ENCODE data around the gene SLC9A4.

DNA sequence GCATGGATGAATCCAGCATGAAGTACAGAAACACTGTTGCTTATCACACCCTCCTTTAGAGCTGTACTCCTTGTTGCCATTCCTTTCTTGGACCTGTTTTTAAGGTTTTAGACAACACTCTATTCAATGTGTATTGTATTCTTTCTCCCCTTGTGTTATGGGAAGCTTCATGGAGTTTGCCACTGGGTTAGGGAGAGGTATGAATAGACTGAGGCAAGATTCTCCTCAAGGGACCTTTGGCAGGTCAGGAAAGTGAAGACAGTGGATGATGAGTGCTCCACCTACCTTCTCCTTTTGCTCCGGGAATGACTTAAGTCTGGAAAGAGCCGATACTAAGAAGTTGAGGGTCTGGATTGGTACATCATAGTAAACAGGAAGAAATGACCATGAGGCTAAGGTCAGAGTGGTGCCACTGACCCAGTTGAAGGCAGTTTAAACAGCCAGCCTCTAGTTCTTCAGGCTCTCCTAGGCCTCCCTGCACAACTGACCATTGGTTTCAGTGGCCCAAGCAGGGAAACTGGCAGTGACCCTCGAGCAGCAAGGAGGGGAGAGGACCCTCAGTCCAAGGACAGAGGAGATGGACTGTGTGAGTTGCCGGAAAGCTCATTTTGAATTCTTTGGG, 119.0 kb downstream of the MAP4K4 start:
- PRO-cap: no peak

DNA sequence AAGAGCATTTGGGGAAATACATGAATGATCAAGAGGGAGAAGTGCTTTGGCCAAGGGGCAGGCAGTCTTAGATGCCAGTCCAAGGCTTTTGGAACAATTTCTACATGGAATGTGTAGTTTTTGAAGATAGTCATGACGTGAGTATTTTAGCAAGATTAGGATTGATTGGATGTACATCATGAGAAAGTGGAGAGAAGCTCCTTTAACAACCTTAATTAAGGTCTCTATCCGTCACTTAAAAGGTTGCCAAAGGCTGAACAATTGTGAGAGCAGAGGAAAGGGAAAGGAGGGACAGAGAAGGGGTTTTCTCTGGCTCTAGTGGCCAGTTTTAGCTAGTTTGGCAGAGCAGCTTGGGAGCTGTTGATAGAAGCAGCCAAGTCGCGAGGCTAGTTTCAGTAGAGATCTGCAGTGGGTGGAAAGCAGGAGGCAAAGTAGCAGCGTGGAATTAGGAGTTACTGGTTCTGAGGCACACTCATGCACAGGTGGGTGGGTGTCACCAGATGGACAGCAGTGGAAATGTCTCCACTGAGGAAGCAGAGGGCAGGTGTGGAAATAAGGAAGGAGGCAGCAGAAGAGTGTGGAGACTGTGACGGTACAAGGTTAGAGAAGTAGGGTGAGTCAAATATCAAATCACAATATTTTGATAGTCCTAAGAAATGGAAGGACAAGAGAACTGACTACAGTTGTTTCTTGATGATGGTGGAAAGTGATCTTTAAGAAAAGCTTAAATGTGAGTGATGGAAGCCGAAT, 115.8 kb upstream of the IL1R2 start:
- PRO-cap: no peak

DNA sequence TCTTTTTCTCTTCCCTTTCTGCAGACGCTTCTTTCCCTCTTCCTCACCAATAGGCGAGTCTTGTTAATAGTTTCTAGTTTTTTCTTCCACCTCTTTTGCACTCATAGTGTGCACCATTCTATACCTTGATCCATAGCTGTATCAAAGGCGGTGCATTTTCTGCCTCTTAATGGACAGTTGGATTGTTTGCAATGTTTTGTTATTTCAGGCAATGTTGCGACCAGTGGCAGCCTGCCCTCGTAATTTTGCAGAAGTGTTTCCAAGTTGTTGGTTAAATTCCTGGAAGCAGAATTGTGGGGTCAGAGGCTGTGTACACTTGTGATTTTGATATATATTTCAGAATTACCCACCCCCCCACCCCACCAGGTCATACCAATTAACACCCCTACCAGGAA, 32.5 kb upstream of the IL1R1 start:
- PRO-cap: no peak

- PRO-cap: bidirectional peak, plus-strand start at chr2:102142300, minus-strand start at chr2:102142158
Measured at GRCh38 chr2:102142029-102142186, 638 bp upstream of the IL1R1 start.

GRCh38 chr2:102144135-102144433, 1.5 kb downstream of the IL1R1 start:
- PRO-cap: unidirectional peak, minus-strand start at chr2:102144347

DNA sequence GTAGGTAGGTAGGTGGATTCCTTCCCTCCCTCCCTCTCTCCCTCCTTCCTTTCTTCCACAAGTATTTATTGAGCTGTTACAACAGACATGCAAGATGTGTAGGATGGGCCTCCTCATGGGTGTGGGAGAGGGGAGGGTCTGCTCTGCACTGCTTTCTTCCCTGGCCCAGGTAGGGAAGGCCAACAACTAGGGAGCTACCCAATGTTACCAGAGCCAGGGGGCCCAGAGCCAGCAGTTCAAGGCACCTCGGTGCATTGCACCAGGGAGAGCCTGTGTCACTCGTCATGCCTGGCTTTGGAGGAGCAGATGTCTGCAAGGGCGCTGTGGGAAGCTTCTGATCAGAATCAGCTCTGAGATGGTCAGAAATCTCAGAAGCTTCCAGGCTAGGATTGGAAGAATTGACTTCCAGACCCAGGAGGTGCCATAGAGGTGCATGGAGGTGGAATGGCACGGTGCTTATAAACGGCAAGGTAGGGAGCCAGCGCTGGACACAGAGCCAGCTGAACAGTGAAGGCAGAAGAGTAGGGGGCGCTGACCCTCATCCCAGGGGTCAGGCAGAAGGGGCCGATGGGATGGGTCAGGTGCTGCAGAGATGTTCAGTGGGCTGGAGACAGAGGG, 9.0 kb downstream of the IL1R1 start:
- PRO-cap: no peak

- PRO-cap: unidirectional peak, minus-strand start at chr2:102251769
Measured at GRCh38 chr2:102251485-102252081, 59.8 kb upstream of the IL1RL1 start.

DNA sequence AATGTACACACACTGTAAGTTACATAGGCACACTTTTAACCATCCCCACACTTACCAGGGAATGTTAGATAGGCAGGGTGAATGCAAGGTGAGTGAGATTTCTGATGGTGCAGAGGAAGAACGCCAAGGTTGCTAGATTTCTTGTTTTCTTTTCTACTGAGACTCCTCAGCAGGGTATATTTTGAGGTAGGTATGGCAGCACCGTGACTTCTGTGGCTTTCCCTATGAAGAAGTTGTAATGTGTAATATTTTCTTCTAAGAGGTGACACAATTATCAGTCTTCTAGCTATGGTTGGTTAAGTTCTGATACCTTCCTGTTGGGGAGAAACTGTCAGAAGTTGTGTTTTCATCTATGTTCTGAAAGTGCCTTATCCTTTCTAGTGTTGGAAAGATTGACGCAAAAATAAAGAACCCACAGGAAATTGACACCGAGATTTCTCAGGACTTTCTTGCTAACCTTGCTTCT, 11.7 kb downstream of the IL18R1 start:
- PRO-cap: bidirectional peak, plus-strand start outside the sequence, minus-strand start at position 212 of the sequence

GRCh38 chr2:102473041-102473544, at the start of gene SLC9A4:
SLC9A4 (plus strand) TSS chr2:102473226.
- PRO-cap: no peak

GRCh38 chr2:102715071-102715818, 21.4 kb downstream of the MFSD9 start:
- PRO-cap: no peak

DNA sequence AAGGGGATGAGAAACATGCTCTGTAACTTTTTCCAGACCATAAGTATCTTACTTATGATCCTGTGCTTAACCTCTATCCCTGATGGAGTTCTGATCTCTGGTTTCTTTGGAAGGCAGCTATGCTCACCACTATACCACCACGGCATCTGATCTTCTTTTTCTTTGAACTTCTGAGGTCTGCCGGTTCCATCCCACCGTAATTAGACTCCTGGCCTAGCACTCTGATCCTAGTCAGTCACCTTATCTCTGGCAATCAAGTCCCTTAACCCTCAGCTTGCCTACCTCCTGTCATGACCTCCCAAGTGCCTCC, 12.8 kb downstream of the MFSD9 start:
- PRO-cap: no peak

- PRO-cap: no peak
Measured at GRCh38 chr2:102764113-102764478, 2.3 kb downstream of the TMEM182 start.

DNA sequence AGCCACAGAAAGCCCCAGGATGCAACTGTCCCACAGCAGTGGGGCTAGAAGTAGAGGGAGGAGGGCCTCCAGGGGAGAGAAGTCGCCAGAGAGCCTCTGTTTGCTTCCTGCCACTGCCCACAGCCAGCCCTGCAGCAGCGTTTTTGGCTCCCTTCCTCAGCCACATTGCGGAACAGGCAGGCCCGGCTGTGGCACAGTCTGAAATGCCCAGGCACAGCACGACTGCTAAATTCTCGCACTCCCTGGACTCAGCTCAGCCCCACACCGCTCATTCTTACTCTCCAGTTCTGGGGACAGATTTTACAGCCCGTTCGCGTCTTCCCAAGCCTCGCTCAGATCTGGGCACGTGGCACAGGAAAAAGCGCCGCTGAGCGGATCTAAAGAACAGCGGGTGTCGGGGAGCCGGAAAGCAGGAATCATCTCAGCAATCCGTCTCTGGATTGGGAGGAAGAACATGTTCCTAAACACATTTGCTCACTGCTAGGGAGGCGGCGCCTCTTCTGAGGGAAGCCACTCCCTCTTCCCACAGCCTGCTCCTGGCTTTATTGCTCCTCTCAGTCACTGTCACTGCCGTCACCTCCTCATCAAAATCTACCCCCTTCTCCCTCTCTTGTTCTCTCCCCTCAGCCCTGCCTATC, 98.5 kb upstream of the POU3F3 start:
- PRO-cap: no peak

- PRO-cap: no peak
Measured at GRCh38 chr2:104758356-104758826, 95.5 kb upstream of the POU3F3 start.

DNA sequence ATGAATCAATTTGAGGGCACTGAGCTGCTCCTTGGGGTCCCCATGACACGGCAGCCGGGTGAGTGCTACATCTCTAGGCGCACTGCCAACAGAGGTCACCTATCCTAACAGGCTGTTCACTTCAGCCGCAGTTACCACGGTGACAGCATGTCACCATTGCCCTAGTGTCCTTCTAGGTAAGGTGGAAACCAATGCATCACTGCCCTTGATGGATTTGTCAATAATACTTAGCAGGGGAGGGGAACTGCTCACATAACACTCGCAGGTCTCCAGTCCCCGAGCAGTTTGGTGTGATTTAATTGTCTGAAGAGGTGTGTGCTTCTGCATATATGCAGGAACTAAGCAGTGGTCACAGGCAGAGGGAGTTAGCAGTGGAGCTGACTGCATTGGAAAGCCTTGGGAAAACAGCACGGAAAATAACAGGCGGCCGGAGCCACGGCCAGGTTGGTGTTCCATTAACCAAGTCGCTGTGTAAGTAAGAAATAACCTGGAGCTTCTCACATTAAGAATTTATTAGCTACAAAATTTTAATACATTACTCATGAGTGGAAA, 47.5 kb downstream of the POU3F3 start:
- PRO-cap: no peak

- PRO-cap: bidirectional peak, plus-strand start at chr2:105143916, minus-strand start at chr2:105143785
Measured at GRCh38 chr2:105143281-105144260, 98.0 kb upstream of the GPR45 start.

DNA sequence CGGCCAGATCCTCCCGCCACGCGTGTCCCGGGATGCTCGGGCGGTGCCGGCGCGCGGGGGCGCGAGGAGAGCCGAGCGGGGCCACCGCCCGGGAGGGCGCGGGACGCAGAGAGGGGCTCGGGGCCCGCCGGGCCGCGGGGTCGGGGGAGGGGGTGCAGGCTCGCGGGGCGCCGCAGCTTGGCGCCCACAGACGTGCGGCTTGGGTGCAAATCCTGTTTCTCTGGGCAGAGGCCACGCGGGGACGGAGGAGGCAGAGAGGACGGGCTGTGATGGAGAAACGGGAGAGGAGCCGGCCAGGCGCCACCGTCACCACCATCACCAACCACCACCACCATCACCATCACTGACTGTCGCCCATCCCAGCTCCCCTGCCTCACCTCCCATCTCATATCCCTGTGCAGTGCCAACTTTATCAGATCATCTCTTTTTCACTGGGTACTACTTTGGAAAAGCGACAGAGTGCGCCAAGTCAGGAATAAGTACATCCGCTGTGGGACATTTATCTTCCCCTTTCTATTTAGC, 97.2 kb upstream of the GPR45 start:
- PRO-cap: no peak

DNA sequence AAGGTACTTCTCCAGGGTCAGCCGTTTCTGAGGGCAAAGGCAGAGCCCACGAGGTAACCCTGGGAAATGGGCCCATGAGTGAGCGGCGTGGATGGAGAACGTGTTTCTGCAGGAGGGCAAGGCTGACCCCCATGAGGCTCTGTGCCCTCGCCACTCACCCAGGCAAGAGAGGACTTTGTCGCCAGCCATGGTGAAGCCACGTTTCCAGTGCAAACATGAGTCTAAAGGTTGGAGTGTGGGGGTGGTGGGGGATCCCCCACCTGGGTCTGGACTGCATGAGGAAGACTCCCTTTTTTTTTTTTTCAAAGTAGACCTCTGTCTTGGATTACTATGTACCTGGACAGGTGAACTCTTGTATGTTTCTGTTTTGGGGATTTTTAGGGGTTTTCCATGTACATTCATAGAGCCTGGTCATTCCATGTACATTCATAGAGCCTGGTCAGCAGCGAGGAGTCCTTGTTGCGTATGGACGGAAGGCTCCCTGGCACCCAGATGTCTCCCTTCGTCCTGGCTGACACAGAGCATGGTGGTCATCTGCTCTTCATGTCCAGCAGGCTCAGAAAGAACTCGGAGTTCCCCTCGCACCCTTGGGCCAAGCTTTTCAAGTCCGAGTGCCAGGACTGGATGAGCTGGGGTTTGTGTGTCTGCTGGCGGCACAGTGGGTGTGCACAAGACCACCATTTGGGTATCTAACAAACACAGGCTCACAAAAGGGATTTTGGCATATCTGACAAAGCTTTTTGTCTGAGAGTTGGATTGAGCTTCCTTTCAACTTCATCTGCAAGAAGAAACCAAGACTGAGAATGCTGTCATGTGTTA, 25.4 kb downstream of the GPR45 start:
- PRO-cap: no peak

- PRO-cap: no peak
Measured at GRCh38 chr2:105391153-105392252, 7.3 kb downstream of the FHL2 start.

DNA sequence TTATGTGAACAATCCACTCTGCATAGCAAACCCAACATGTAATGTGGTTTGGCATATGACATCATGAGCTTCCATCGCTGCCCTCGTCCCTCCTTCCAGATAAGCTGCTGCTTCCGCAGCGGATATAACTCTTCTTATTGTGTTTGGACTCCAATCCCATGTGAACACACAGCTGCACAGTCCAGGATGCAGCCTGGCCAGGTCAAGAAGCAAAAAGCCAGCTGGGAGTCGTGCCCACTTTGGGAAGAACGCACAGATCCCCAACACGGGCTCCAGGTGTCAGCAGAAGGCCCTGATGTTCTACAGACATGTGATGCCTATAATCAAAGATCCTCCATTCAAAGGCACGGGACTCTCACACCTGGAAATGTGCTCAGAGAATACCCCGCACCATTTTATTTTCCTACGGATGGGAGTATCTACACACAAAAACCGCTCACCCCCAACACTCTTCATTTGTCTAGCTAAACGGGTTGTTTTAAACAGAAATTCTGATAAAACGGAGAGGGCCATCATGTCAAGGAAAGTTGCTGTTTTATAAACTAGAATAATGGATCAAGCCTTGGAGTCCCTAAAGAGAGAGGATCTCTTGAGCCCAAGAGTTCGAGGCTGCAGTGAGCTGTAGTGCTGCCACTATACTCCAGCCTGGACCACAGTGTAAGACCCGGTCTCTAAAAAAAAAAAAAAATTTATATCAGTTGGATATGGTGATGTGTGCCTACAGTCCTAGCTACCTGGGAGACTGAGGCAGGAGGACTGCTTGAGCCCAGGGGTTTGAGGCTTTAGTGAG, 4.9 kb downstream of the FHL2 start:
- PRO-cap: no peak

All from colic lymph node (tissue), 1 donor.